ENCODE results near the genes SLAIN2, SLC10A4 and DCUN1D4.

- RRBS = no CpG with 5 or more reads among the region's 2 CpGs
Observed at GRCh38 chr4:48108540-48109142, 25.4 kb downstream of the TXK start.

DNA sequence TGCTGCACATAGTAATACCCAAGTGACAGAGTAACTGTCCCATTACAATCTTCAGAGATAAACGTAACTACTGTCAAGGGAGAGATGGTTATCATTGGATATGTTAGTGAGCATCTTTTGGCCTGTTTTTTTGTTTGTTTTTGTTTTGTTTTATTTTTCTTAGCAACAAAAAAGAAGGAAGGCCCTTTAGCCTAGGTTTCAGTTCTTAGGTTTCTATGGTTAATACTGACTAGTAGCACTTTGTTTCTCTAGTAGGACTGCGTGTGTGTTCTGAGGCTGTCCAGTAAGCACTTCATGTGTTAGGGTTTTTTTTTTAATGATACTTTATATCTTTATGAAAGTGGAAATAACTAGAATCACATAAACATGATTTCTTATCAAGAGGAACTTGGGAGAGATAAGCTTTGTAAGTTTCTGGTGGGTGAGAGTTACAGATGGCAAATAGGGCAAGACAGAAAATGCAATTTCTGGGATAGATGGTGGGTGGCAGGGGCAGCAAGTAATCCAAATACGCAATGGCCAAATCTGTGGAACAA, 59.5 kb upstream of the TXK start:
- RRBS = no CpG with 5 or more reads among the region's 3 CpGs

DNA sequence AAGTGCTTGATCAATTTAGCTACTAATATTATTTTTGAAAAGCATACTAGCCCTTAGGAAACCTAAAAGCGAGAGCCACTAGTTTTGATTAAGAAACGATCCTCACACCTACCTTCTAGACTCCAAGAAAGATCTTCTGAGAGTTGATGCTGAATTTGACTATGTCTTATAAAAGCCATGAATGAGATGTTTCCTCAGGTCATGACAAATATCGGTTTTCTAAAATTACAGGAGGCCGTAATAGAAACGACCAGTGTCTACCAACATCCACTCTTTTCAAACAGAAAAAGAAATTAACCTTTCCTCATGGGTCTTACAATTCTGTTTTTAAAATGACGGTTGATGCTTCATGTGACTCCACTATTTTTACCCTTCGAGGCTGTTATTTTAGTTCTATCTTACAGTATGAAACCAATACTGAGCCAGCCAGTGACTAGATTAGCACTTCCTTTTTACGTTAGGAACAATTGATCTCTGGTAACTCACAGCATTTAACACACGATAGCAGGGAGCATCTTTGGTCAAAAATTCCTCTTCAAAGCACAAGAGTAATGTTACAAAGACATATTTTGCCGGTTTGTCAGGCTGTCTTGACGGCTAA, 62.6 kb upstream of the TXK start:
- RRBS = no CpG with 5 or more reads among the region's 11 CpGs

DNA sequence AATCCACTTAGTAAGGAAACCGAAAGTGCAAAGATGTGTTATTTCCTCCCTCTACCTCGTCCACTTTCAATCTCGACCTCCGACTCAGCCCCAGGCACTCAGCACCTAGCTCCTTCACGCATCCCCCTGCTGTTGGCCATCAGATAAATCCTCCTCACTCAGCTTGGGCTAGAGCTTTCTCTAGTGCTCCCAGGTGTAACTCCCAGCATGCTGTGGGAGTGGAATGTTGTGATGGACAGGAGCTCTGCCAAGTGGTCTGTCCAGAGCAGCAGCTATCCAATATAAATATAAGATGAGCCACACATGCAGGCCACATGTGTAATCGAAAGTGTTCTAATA, 26.8 kb upstream of the TEC start:
- RRBS = no CpG with 5 or more reads among the region's 6 CpGs

- RRBS = 1% methylated on average over 42 of the region's 120 CpGs
Observed at GRCh38 chr4:48341364-48342498, at the start of gene SLAIN2. TSS of gene SLAIN2 (plus strand) at chr4:48341529.

DNA sequence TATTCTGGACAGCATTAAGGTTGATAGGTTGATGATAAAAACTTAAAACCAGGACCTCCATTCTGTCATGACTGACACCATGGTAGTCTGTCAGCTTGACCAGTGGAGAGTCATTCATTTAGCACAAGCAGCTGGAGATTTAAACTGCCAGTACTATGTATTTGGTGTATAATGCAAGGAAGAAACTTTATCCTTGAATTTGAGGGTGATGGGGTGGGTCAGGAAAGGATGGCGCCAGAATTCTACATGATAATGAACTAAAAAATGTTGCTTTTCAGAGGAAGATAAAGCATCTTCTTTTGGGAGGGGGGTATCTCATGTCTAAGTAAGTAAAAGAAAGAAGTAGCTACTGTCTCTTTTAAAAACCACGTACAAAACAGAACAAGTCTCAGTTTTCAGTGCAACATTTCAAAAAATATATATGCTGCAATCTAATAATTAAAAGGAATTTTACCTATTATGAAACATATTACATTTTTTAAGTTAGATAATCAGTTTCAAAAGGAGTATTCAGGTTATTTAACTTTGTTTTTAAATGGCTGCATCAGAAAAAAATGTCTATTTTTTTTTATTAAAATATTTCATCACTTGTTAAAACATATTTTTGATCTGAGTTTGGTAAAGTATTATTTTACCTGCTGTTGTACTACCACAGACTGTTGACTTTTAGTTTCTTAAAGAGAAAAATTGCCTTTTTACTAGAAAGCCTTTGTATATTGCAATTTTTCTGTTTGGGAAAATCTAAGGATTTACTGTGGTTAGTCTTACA, 59.4 kb upstream of the SLC10A4 start:
- RRBS = no CpG with 5 or more reads among the region's 2 CpGs

GRCh38 chr4:48482887-48483703, at the start of gene SLC10A4:
TSS of gene SLC10A4 (plus strand) at chr4:48483343.
- RRBS = 25% methylated on average over 51 of the region's 80 CpGs

DNA sequence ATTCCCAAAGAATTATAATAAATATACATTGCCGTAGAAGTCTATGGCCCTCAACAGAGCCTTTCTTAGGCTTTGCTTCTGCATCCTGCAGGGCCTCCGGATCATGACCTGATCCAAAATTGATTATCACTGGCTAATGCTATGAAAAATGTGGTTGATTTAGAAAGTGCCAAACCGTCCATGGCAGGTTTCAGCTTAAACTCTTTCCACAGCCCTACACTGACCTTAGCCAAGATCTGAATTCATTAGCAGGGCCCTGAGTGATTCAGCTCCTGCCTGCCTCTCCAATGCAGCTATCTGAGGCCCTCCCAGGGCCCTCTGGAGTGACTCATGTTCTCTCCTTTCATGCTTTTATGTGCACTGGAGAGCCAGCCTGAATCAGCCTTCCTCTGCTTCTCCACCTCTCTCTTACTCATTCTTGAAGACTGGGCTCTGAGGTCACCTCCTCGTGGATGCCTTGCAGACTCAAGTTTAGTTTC, 3.0 kb upstream of the OCIAD2 start:
- RRBS = no CpG with 5 or more reads among the region's 4 CpGs

- RRBS = 1% methylated on average over 52 of the region's 95 CpGs
Observed at GRCh38 chr4:51842959-51844022, at the start of gene DCUN1D4. TSS of gene DCUN1D4 (plus strand) at chr4:51843153.

GRCh38 chr4:51844023-51845021, 1.4 kb downstream of the DCUN1D4 start:
- RRBS = 2% methylated on average over 25 of the region's 73 CpGs

DNA sequence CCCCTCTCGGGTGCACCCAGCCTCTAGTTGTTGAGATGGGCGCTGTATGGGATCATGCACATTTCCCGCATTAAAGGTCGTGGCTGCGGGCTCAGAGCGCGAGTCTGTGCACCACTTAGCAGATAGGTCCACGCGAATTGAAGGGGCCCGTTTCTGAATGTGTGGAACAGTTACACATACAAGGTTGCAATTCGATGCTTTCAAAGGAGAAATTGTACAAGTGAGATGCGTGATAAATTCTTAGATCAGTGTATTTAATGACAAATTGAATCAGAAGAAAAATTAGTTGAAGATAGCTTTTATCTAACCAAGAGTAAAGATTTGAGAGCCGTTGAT, 1.0 kb upstream of the USP46 start:
- RRBS = no CpG with 5 or more reads among the region's 13 CpGs

DNA sequence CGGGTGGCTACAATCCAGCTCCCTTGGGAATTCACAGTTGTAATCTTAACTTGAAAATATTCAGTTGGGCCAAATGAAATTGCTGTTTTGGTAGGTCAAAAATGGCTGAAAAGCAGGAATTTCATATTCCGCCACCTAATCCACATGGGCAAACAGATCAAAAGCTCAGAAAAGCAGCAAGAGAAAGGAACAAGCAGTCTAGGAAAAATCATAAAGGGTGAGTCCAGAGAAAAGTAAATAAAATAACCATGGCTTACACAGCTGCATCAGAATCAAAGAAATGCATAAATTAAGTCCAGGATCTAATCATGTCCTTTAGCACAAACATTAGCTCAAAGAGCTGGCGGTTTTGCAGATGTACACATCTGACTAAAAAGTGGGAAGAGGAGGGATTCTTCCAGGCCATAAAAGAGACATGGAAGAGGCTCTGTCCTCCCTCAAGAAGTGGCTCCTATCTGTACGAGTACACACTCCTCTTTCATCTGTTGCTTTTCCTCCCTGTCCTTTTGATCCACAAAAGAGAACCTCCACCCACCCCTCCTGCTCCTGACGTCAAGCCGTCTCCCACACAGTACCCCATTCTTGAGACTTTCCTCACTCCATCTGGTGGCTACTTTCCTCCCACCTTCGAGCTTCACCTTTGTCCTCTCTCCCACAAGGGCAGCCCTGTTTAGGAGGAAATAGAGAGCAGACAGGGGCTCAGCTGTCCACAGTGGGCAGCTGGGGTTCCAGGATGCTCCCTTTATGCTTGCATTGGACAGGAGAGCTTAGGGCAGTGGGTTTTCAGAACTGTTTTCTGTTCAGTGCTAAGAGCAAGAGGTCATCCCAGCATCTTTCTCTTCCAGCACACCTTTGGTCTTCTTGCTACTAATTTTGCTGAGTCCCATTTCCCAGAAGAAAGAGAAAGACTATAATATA, 92.6 kb downstream of the RASL11B start:
- RRBS = no CpG with 5 or more reads among the region's 7 CpGs

GRCh38 chr4:53015913-53016343, 153.8 kb downstream of the RASL11B start:
- RRBS = no CpG with 5 or more reads among the region's 3 CpGs

GRCh38 chr4:53094671-53095731, 232.9 kb downstream of the RASL11B start:
- RRBS = no CpG with 5 or more reads among the region's 4 CpGs

DNA sequence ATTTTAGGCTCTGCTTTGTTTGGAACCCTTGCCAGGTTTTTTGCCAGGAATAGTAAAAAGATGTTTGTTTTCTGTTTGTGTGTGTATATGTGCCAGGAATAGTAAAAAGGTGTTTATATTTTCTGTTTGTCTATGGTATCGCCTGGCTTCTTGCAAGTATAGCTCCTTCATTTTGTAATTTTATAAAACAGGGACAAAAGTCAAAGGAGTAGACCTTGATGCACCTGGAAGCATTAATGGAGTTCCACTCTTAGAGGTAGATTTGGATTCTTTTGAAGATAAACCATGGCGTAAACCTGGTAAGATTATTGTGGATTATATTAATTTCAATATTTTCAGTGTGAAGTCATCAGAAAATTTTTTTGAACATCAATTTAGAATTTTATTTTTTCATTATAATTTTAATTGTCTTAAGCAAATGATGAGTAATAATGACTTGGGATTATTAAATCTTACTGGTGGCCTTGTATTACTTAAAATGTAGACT, 12.9 kb downstream of the FIP1L1 start:
- RRBS = no CpG with 5 or more reads among the region's 2 CpGs

GRCh38 chr4:53522018-53522843, 69.1 kb downstream of the LNX1 start:
- RRBS = no CpG with 5 or more reads among the region's 3 CpGs

GRCh38 chr4:53557973-53558738, 33.1 kb downstream of the LNX1 start:
- RRBS = no CpG with 5 or more reads among the region's 12 CpGs

DNA sequence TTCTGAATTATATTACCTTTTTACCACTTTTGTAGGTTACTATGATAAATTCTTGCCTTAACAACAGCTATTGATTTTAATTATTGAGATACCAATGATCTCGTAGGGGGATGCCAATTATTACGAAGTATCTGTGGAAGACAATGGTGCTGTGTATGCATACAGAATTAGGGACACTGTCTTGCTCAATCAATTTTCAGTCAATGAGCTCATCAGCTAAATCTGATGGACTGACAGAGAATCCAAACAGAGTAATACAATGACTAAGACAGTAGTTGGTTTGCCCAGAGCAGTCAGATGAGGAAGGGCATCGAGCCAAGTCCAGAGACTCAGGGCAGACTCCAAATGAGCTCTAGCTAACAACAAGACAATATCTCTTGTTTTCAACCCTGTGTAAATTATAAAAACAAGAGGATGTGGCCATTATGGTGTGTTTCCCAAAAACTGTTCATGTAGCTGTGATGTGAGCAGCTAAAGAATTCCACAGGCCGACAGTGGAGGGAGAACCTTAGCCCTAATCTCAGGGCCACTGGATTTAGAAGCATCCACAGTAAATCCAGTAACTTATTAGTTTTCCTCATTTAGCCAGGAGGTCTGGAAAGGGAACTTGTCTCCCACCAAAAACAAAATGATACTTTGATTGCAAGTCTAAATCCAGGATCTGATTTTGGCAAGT, 14.6 kb upstream of the GSX2 start:
- RRBS = no CpG with 5 or more reads among the region's 4 CpGs

- RRBS = no CpG with 5 or more reads among the region's 7 CpGs
Observed at GRCh38 chr4:54281256-54281822, 52.2 kb downstream of the PDGFRA start.

DNA sequence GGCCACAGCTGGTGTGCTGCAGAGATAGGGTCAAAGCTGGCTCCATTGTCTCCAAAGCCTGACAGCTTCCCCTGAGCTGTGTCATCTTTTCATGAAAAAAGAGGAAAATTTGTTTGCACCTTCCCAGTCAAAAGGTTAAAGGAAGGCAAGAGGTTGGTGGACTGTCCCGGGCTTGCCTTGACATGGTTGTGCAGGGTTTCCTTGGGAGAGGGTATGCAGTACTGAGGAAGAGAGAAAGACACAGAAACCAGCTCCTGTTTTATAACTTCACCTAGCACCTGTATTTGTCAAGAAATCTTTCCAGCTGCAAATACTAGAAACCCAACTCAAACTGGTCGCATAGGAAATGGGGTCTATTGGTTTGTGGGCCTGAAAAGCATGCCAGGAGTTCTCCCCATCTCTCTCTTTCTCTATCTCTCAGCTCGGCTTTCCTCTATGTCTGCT, 160.1 kb upstream of the KIT start:
- RRBS = no CpG with 5 or more reads among the region's 3 CpGs

Data from HCT116 (cell line).